Hair follicular keratinocyte (primary cell): ENCODE data around the genes NRSN2, TBC1D20 and ANGPT4.

- RAMPAGE, long total RNA, result no peak
Measured at GRCh38 chr20:237511-237934, 10.5 kb downstream of the DEFB129 start.

DNA sequence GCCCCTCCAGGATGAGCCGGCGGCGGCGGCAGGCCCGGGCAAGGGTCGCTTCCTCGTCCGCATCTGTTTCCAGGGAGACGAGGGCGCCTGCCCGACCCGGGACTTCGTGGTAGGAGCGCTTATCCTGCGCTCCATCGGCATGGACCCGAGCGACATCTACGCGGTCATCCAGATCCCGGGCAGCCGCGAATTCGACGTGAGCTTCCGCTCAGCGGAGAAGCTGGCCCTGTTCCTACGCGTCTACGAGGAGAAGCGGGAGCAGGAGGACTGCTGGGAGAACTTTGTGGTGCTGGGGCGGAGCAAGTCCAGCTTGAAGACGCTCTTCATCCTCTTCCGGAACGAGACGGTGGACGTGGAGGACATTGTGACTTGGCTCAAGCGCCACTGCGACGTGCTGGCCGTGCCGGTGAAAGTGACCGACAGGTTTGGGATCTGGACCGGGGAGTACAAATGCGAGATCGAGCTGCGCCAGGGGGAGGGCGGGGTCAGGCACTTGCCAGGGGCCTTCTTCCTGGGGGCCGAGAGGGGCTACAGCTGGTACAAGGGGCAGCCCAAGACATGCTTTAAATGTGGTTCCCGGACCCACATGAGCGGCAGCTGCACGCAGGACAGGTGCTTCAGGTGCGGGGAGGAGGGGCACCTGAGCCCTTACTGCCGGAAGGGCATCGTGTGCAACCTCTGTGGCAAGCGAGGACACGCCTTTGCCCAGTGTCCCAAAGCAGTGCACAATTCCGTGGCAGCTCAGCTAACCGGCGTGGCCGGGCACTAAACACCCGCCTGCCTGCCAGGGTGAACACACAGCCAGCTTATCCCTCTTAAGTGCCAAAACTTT is 876 bp downstream of the ZCCHC3 start:
- RAMPAGE, long total RNA, result no peak

- RAMPAGE, long total RNA, result no peak
Measured at GRCh38 chr20:298862-299319, 1.5 kb downstream of the ZCCHC3 start.

GRCh38 chr20:327219-327730 is 1.9 kb downstream of the SOX12 start:
- RAMPAGE, long total RNA, result no peak

GRCh38 chr20:332235-333526 is 7.3 kb downstream of the SOX12 start:
- RAMPAGE, long total RNA, result no peak

GRCh38 chr20:346270-347519 is at the start of gene NRSN2:
NRSN2 (plus strand) TSS chr20:347111.
- RAMPAGE, long total RNA, result no peak

GRCh38 chr20:365960-366423 is 14.6 kb upstream of the TRIB3 start:
- RAMPAGE, long total RNA, result no peak

- RAMPAGE, long total RNA, result no peak
Measured at GRCh38 chr20:371799-372474, 8.6 kb upstream of the TRIB3 start.

DNA sequence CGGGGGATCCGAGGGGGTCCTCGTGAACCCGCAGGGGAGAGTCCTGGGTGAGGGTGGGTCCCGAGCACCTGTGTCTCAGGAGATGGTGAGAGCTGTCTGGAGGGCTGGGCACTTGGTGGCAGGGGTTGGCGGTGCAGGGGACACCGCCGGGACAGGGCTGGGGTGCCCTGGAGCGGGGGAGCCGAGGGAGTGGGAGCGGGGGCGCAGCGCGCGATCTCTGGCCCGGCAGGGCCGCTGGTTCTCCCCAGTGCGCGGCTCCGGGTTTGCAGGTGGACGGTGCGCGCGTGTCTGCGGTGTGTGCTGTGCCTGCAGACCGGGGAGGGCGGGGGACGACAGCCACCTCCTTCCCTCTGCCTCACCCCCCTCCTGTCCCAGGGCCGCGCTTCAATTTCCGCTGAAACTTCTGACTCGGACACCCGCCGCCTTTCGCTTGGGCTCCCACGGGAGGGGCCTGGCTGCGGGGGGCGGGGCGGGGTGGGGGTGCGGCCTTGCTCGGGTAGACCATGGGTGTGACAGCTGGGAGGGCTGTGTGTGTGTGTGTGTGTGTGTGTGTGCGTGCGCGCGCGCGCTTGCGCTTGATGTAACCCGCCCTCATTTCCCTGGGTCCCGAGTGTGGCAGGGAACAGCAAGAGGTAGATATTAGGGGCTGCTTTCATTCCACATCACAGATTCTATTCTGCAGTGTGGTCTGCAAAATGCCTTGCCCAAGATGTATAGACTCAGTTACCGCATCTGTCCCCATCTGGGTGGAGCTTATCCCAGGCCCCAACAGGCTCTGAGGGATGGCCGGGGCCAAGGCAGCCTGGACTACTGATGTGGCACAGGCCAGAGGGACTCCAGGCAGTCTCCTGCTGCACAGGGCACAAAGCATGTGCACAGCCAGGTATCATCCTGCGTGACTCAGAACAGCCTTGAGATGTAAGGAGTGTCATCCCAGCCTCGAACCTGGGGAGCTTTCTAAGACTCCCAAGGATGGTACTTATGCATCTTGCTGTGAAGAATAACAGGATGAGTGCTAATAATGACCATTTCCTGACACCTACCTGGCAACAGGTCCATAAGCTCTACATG is 1.3 kb downstream of the TRIB3 start:
- RAMPAGE, long total RNA, result no peak

DNA sequence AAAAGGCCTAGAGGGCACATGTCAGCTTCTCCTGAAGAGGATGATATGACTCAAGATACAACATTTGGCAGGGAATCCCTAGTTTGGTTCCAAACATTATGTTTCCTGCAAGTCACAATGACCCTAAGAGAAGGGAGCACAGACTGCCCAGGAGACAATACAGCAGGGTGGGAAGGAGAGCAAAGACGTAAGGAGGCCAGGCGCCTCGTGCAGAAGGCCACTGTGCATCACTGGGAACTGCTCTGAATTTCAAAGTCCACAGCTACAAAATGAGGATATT is 17.2 kb downstream of the TBC1D20 start:
- RAMPAGE, long total RNA, result no peak

- RAMPAGE, long total RNA, result no peak
Measured at GRCh38 chr20:462183-462765, at the start of gene TBC1D20. TBC1D20 (minus strand) TSS chr20:462533.

GRCh38 chr20:494377-495379 is 32.3 kb upstream of the TBC1D20 start:
- RAMPAGE, long total RNA, result no peak

DNA sequence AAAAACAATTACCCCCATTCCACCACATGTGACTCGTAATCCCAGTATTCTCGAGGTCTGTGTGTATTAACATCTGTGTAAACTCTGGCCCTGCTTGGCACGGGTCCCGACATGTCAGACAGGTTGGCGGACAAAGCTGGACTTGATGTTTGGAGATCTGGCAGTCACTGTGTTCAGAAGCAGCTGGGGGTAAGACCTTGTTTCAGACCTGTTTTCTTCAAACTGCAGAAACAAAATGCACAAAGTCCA is 35.2 kb downstream of the CSNK2A1 start:
- RAMPAGE, long total RNA, result no peak

GRCh38 chr20:542848-543568 is 582 bp downstream of the CSNK2A1 start:
- RAMPAGE, long total RNA, result no peak

DNA sequence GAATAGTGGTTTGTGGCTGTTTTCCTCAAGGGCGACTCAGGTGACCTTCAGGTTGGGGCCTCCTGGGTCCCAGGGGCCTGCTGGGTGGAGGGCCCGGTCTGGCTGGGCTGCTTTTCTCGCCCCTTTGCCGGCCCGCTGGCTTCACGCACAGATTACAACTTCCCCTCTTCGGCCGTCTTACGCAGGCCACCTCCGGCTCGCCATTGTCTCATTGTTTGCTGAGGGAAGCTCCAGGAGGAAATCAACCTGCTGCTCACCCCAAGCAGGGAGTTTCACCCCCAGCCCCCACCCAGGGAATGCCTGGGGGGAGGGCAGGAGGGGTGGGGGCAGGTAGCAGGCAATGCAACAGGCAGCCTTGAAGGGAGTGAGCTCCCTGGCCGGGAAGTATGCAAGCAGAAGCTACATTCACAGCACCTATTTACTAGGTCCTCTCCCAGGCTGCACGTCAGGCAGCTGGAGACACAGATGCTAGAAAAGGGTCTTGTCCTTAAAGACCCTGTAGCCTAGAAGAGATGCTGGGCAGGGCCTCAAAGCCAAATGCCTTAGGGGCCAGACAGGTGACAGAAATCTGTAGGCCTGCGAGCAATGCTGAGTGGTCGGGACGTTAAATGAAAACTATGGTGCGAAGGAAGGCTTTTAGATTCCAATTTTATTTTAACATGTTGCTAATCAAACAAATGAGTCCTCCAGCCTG is 31.1 kb upstream of the CSNK2A1 start:
- RAMPAGE, long total RNA, result no peak

DNA sequence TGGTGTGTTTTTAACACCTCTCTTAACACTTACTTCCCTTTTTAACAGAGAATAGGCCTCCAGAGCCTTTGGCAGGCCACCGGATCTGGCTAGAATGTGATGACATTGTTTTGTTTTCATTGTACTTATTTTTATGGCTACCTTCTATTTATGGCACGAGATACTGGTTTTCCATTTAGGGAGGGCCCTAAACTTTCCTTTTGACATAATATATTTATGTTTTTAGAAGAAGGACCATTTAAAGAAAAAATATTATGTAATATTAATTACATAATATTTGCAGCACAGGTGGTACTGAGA is 21.6 kb downstream of the TCF15 start:
- RAMPAGE, long total RNA, result no peak

DNA sequence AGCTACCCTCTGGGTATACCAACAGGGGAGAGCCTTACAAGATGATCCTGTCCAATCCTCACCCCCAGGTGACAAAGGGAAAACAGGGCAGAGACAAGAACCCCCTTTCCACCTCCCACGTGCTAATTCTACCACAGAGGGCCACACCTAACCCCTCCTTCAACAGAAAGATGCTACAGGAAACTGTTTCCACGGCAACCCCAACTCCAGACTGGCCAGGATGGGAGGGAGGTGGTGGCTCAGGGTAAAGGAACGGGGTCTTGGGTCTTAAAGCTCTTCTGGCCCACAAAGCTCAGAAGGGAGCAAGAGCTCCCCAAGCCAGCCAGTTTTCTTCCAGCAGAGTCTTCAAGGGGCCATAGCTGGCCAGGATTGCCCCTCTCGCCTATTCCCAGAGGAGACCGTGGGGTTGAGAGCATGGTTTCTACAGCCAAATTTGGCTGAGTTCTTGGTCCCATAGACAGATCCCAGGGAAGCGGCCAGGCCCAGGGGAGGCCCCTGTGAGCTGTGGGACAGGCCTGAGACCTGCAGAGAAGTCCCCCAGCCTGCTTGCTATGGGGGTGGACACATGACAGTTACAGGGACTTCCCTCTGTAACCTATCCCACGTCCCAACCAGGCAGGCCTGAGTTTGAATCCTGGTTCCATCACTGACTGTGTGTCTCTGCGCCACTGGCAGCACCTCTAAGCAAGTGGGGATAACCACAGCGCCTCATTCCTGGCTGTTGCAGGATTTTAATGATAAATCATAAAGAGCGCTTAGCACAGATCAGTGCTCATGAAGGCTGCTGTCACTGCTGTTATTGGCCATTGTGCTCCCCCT is 2.7 kb downstream of the TCF15 start:
- RAMPAGE, long total RNA, result no peak

DNA sequence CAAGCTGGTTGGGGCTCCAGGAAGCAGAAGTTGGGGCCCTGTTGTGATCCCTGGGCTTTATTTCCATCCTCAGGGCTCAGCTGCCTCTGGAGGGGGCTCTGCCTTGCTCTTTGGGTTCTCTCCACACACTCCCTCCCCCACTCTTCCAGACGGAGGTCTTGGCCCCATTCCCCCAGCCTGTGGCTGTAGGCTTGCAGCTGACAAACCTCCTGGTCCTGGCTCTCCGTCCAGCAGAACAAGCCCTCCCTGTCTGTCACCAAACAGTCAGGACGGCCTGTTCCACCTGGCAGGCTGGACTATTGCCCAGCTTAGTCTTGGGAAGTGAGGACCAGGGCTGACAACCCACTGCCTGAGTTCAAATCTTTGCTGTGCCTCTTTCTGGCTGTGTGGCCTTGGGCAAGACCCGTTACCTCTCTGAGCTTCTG is 26.1 kb upstream of the SCRT2 start:
- RAMPAGE, long total RNA, result no peak

DNA sequence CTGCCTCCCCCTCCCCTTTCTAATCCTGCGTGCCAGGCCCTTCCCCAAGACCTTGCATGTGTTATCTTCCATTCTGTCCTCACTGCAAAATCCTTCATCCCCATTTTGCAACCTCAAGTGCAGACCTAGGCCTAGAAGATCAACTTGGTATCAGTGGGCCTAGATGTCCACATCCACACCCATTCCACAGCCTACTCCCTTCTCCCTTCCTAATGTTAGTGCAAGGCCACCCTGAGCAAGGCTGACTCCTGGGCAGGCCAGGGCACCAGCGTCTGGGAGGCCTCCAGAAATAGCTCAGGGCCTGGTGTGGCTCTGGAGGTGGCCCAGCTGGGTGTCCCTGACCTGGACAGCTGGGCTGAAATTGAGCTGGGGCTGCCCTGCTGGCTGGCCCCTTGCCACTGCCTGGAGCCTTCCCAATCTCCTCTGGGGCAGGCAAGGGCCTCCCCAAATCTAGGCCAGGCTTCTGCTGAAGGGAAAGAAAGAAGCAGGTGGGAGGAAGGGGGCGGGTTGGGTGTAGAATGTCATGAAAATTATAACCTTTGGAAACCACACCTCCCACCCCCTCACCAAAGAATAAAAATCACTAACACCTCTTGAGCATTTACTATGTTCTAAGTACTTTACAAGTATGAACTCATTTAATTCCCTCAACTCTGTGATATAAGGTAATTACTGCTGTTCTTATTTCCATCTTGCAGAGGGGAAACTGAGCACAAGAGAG is 2.1 kb downstream of the FAM110A start:
- RAMPAGE, long total RNA, result no peak

- RAMPAGE, long total RNA, result no peak
Measured at GRCh38 chr20:916023-916618, at the start of gene ANGPT4. ANGPT4 (minus strand) TSS chr20:916334.